Cardiac atrium fibroblast (primary cell): ENCODE measurements around a stretch of chr1.

- RAMPAGE, long total RNA = no peak
Observed at GRCh38 chr1:227945404-227946120, 2.2 kb downstream of the WNT9A start.

DNA sequence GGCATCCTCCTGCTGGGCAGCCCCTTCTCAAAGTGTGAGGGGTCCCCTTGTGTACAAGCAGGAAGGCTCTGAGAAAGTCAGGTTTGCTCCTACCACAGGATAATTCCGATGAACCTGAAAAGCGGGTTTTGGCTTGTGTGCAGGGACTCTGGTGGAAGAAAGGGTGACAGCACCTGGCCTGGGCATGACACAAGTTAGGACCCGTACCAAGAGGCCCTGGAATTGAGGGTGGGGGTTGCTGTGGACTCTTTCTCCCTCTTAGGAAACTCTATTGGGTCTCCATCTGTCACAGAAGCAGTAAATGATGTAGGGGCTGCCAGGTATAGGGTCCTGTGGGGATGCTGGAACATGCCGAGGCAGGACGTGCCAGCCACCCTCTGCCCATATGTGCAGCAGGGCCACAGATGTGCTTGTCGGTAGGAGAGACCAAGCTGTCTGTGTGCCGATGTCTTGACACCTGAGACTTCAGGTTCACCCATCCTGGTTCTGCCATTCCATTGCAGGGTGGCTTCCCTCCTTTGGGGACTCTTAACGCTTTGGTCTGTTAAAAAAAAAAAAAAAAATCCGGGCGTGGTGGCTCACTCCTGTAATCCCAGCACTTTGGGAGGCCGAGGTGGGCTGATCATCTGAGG lies 9.9 kb downstream of the C1orf35 start:
- RAMPAGE, long total RNA = no peak

- RAMPAGE, long total RNA = no peak
Observed at GRCh38 chr1:228096592-228097500, 6.3 kb downstream of the C1orf35 start.

DNA sequence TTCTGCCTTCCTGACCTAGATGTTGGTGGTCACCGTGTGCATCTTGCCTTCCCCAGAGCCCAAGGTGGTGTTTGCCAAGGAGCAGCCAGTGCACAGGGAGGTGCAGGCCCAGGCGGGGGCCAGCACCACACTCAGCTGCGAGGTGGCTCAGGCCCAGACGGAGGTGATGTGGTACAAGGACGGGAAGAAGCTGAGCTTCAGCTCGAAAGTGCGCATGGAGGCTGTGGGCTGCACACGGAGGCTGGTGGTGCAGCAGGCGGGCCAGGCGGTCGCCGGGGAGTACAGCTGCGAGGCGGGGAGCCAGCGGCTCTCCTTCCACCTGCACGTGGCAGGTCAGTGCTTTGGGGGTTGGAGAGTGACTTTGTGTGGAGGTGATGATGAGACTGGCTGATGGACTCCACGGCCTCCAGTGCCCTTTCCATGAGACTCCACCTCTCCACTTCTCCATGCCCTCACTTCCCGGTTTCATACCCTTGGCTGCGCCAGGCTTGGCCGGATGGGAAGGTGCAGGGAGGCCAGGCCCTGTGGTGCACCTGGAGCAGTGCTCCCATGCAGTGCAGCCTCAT lies 48.8 kb downstream of the OBSCN start:
- RAMPAGE, long total RNA = no peak

DNA sequence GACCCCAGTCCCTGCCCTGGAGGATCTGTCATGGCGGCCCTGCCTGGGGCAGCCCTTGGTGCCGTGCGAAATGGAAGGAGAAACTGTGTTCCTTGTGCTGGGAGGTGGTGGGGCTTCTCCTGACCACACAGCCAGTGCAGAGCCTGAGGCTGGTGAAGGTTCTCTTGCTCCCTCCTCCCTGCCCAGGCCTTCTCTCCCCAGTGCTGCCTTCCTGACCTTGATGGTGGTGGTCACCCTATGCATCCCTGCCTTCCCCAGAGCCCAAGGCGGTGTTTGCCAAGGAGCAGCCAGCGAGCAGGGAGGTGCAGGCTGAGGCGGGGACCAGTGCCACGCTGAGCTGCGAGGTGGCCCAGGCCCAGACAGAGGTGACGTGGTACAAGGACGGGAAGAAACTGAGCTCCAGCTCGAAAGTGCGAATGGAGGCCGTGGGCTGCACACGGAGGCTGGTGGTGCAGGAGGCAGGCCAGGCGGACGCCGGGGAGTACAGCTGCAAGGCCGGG lies 56.1 kb downstream of the OBSCN start:
- RAMPAGE, long total RNA = no peak

- RAMPAGE, long total RNA = no peak
Observed at GRCh38 chr1:228394556-228395694, 11.7 kb downstream of the TRIM11 start.

DNA sequence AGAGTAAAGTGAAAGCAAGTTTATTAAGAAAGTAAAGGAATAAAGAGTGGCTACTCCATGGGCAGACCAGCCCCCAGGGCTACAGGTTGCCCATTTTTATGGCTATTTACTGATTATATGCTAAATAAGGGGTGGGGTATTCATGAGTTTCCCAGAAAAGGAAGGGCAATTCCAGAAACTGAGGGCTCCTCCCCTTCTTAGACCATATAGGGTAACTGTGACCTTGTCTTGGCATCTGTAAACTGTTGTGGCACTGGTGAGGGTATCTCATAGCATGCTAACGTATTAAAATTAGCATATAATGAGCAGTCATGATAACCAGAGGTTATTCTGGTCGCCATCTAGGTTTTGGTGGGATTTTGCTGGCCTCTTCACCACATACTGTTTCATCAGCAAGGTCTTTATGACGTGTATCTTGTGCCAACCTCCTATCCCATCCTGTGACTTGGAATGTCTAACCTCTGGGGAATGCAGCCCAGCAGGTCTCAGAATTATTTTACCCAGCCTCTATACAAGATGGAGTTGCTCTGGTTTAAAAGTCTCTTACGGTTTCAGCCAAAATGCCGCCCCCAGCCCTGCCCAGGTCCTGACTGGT lies 931 bp upstream of the TRIM17 start:
- RAMPAGE, long total RNA = no peak

- RAMPAGE, long total RNA = no peak
Observed at GRCh38 chr1:228479263-228479696, 7.9 kb upstream of the RNF187 start.

DNA sequence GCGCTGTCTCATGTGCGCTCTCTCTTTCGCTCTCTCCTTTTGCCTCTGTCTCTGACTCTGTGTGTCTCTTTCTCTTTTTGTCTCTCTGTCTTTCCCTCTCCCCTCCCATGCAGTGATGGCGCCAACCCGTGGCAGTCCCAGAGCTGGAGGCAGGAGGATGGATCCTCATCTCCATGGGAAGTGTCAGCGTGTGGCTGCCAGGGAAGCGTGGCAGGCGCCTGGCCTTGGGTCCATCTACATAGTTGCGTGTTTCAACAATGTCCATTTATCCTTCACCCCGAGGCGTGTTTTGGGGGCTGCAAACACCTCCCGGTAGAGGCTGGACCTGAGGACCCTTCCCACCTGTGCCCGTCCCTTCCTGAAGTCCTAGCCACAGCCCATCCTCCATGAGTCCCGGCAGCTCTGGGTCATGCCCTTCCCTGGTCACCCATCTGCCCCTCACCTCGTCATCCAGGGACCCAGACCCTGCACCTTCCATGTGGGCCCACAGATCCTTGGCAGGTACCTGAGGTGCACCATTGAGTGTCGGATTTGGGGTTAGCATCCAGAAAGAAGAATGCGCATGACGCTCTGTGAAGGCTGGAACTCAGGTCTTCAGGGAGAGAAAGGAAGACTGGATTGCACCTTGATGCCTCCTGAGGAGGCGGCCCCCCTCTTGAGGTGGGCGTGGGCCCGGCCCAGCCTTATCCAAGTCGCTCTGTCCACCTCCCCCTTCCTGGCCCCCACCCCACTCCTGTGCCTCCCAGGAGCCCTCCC lies 6.8 kb downstream of the RNF187 start:
- RAMPAGE, long total RNA = no peak

- RAMPAGE, long total RNA = no peak
Observed at GRCh38 chr1:228722200-228722805, 13.0 kb upstream of the RHOU start.

GRCh38 chr1:228737390-228738602 lies 2.5 kb downstream of the RHOU start:
- RAMPAGE, long total RNA = no peak

GRCh38 chr1:228830922-228831512 lies 95.7 kb downstream of the RHOU start:
- RAMPAGE, long total RNA = no peak

- RAMPAGE, long total RNA = no peak
Observed at GRCh38 chr1:228978663-228979130, 243.4 kb downstream of the RHOU start.

DNA sequence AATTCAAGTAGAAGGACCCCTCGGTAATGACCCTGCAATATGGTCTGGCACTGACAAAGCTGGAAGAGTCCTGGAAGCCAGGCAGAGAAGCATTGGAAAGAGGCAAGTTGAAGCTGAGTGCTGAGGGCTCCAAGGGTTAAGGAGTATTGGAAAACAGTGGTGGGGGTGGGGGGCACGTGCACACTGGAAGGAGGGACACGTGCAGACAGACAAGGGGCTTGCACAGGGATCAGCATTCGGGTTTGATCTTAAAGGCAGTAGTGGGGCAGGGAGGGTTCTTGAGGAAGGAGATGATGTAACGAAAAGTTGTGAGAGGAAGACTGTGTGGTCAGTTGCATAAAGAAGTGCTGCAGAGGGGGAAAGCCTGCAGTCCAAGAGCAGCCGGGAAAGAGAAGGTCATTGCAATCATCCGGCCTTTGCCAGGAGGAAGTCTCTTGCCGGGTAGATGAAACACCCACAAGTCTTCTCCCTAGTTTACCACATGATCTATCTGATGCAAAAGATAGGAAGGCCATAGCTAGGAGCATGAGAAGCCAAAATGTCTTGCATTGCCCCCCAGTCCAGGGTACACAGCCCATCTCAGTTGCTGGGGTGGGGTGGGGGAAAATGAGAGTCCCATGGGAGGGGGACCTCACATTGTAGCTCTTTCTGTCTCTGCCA lies 202.6 kb upstream of the RAB4A start:
- RAMPAGE, long total RNA = no peak

DNA sequence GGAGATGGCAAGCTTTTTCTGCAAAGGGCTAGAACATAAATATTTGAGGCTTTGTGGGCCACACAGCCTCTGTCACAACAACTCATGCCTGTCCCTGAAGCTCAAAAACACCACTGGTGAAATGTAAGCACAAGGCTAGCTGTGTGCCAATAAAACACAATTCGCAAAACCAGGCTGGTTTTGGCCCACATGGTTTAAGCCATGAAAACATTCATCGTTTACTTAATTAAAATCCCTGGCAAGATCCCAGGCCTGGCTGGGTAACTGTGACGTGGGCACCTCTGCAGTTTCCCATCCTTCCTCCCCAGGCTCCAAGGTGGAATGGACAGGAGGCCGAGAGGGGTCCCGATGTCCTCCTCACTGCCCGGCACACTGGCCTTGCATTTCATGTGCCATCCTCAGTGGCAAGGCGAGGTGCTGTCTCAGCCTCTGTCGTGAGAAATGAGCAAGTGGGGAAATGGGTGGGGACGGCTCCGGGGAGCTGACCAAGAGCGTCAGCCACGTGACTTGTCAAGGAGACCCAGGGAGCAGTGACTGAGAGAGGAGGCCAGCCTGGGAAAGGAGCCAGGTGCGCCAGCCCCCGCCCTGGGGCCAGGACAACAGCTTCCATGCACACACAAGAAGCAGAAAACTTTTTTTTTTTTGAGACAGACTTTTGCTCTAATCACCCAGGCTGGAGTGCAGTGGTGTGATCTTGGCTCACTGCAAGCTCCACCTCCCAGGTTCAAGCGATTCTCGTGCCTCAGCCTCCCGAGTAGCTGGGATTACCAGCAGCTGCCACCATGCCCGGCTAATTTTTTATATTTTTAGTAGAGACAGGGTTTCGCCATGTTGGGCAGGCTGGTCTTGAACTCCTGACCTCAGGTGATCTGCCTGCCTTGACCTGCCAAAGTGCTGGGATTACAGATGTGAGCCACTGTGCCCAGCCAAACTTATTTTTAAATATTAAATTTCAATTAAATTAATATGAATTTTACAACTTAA lies 153.0 kb upstream of the RAB4A start:
- RAMPAGE, long total RNA = no peak

DNA sequence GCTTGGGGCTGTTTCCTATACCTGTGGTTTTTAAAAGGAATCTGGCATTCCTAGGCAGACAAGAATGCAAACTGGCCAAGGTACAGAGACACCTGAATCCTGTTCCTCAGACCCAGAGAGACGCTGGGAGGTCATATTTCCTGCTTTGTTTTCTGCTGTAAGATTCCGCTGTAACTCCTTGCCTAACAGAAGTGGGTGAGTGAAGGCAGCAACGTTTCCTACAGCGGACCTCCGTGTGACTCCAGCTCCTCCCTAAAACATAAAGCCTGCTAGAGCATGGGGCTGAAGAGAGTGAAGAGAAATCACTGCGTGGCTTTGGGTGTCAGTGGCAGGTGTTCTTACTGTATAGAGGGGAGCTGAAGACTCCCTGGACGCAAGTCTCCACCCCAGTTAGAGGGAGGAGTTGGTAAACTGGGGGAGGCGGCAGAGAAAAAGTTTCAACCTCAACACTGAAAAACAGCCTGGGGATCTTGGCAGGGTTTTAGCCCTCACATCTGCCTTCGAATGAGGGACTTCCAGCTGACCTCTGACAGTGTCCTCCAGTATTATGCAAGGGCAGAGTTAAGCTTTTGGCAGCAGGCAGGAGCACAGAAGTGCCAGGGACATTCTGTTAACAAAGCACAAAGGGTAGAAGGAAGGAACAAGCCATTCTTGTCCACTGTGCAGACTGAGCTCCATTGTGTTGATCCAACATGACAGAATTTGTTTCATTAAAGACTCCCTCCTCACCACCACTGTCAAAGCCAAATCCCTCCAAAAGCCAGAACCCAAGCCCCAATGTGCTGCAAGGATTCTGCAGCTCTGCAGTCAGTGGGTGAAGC lies 41.3 kb upstream of the RAB4A start:
- RAMPAGE, long total RNA = no peak

DNA sequence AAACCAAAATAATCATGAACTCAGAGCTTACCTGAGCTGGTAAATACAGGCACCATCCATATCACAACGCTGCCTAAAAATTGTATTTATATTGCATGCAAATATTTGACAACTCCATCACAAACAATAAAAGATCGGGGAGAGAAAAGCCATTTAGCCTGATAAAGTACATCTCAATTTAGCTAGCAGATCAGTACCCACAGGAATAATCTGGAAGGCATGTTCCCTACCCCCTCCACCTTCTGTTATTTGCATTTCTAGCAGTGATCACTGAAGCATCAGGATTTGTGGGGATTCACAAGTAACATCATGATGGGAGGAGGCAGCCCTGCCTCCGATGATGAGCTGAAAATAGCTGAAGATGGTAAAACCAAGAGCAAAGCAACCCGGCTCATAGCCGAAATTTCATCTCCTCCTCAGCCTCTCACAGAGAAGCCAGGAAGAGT lies 2.5 kb downstream of the CCSAP start:
- RAMPAGE, long total RNA = no peak

DNA sequence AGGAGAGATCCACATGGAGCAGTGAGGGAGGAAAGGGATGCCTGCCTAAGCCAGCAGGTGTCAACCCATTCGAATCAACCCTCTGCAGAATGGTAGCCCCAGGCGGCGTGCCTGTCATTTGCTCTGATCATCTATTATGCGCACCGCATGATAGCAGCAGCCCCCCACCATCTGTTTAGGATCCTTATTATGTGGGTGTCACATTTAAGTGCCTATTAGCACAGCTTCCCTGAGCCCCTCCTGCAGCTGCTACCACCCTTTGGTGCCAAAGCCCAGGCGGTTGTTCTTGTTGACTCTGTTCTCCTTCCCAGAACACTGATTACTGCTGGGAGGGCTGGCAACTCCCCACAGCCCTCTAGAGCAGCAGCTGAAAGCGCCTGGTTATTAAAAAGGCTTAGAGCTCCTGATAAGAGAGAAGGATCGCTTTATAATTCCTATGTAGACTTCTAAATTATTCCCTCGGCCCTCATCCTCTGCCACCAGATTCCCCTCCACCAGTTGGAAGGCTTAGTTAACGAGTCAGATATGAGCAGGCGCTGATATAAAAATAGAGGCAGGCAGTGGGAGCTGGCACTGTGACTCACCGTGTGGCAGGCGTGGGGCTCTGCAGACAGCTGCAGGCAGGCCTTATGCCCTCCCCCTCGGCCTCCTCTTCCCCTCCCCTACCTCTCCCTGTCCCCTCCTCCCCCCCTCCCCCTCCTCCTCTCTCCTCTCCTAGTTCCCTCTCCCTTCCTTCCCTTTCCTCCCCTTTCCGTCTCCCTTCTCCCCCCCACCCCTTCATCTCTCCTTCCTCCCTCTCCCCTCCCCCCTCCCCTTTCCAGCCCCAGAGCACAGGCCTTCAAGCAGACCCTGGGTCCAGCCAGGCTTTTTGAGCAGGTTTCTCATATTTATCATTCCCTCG lies 23.0 kb downstream of the ACTA1 start:
- RAMPAGE, long total RNA = no peak

GRCh38 chr1:229549188-229549858 lies 9.2 kb downstream of the ABCB10 start:
- RAMPAGE, long total RNA = no peak

DNA sequence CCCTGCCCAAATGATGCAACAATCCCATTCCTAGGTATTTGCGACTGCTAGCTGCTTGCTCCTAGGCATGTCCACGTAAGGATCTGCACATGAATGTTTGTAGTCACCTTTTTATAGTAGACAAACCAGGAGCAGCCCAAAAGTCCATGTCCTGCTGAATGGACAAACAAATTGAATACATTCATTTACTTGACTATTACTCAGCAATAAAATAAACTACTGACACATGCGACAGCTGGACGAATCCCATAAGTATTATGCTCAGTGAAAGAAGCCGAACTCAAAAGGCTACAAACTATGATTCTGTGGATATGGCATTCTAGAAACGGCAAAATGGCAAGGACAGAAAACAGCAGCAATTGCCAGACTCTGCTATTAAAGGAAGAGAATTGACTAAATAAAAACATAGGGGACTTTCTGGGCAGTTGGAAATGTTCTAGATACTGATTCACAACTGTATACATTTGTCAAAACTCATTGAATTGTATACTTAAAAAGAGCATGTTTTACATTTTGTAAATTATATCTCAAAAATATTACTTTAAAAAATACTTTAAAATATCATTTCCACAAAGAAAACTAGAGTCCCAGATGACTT lies 161.8 kb upstream of the GALNT2 start:
- RAMPAGE, long total RNA = no peak